Frontal cortex (tissue), 2 donors: Measurements from ENCODE around the gene SMCHD1.

GRCh38 chr18:111208-111367 is 47.3 kb upstream of the USP14 start:
- RAMPAGE, long total RNA, result no peak

DNA sequence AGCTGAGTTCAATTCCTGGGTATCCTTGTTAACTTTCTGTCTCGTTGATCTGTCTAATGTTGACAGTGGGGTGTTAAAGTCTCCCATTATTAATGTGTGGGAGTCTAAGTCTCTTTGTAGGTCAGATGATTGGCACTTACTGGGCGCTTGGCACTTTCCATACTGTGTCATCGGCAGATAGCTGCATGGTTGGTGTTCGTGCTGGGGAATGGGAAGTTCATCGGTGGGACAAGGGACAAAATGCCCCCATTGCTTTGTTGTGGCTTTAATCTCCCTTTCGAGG is 8.5 kb downstream of the TYMS start:
- RAMPAGE, long total RNA, result no peak

DNA sequence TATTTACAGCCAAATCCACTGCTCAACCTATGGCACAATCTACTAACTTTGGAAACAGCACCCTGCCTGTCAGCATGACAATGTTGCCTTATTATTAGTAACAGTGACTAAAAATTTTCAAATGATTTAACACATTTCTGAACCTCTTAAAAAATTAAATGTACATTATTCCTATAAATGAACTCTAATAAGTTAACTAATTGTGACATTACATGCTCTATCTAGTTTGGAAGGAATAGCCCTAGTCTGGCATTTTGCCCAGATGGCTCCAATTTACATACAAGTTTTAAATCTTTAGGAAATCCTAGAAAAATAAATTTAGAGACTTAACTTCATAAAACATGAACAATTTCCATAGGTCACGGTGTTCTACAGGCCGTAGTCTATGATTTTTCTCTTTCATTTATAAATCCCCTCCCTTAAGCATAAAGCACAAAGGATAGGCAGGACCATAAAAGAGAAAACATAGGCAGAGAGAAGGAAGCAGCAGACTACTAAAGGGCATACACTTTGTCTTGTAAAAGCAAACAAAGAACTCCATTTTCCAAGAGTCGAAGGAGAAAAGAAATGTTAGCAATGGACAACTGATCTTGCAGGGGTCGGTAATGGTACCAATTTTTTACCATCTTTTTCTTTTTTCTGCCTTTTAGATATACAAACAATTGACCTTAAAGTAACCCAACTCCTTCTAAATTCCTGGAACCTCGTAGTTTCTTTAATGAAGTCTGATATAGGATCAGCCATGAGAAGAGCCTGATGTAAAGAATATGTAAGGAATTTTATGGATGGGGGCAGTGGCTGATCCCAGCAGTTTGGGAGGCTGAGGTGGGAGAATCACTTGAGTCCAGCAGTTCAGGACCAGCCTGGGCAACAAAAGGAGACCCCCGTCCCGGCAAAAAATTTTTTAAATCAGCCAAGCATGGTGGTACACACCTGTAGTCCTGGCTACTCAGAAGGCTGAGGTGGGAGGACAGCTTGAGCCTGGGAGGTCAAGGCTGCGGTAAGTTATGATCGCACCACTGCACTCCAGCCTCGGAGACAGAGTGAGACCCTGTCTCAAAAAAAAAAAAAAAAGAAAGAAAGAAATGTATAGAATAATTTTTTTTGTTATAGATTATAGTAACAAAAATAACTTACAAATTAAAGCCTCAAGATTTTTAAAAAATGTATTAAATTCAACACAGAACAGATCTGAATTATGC is 33.3 kb downstream of the YES1 start:
- RAMPAGE, long total RNA, result no peak

DNA sequence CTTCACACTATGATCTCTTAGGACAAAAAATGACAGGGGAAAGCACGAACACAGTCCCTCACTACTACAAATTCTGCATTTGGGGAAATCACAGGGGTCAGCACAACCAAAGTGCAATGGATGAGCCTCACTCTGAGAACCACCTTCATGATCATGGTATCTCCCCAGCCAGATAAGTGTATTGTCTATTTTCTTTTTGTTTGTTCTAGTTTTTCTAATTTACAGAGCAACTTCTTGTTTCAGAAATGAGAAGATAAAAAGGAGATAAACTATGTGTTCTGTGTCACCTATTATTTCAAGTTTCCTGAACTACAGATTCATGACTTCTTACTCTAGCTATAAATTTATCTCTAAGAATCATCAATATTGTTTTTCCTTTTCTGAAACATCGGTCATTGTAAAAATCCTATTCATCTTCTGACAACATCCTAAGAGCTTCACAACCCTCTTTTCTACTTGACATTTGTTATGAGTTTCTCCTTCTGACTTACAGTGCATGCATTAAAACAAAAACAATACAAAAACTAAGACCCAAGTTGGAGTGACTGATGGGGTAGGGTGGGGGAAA is 14.0 kb downstream of the YES1 start:
- RAMPAGE, long total RNA, result no peak

DNA sequence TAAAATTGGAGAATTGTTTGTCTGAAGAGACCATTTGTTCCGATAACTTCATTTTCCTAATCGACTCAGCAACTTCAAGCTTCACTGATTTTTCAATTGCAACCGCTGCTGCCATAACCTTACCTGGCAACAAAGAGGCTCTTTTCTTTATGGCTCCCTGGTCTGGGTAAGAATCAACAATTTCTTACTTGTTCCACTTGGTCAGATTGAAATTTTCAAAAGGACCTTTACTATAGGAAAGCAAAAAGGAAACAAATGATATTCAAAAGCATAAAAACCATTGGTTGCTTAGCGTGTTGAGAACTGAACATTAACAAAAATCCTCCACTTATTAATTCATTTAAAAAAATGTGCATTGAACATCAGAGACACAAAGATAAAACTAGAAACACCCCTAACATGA is 24.2 kb downstream of the ADCYAP1 start:
- RAMPAGE, long total RNA, result no peak

- RAMPAGE, long total RNA, result no peak
These were observed at the start of gene SMCHD1 for GRCh38 chr18:2655473-2655992. Gene SMCHD1 (plus strand): TSS chr18:2655726.

GRCh38 chr18:2856466-2856915 is 9.7 kb downstream of the EMILIN2 start:
- RAMPAGE, long total RNA, result no peak

DNA sequence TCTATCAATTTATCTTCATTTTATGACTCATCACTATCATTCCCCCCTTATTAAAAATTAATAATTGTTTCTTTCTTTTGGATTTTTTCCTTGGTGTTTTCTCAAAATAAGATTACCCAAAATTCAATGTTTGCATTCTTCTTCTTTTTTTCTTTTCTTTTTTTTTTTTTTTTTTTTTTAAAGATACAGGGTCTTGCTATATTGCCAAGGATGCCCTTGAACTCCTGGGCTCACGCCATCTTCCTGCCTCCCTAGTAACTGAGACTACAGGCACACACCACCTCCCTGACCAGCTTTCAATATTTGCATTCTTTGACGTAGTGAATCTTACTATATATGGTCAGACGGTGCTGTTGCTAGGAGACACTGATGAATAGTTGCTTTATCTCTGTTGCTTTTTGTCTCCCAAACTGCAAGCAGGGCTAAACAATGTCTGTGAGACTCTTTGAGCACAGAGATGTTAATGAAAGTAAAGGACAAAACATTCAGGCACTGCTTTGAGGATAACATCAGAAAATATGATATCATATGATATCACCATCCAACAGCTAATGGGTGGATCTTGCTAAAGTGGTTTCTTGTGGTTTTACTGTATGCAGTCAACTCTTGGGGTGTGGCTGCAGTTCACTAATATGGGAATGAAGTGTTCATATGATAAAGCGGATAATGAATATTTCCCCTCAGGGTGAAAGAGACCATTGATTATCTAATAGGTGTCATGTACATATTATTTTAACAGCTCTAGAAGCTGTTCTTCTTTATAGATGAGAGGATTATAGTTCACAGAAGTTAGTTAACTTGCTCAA is 42.9 kb downstream of the EMILIN2 start:
- RAMPAGE, long total RNA, result no peak

- RAMPAGE, long total RNA, result no peak
These were observed 69.5 kb downstream of the EMILIN2 start for GRCh38 chr18:2916125-2916889.

DNA sequence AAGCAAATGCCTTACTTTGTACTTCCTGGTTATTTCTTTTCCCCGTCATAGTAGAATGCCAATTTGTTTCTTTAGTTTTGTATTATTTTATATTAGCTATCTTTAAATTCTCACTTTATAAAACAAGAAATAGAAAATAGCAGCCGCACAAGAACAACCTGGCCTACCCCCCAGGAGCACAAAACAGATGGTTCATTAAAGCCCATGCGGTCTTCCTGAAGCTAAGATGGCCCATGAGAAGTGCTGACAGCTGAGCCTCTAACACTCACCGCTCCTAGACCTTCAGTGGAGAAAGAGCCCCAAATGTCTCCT is 45.2 kb downstream of the LPIN2 start:
- RAMPAGE, long total RNA, result no peak

DNA sequence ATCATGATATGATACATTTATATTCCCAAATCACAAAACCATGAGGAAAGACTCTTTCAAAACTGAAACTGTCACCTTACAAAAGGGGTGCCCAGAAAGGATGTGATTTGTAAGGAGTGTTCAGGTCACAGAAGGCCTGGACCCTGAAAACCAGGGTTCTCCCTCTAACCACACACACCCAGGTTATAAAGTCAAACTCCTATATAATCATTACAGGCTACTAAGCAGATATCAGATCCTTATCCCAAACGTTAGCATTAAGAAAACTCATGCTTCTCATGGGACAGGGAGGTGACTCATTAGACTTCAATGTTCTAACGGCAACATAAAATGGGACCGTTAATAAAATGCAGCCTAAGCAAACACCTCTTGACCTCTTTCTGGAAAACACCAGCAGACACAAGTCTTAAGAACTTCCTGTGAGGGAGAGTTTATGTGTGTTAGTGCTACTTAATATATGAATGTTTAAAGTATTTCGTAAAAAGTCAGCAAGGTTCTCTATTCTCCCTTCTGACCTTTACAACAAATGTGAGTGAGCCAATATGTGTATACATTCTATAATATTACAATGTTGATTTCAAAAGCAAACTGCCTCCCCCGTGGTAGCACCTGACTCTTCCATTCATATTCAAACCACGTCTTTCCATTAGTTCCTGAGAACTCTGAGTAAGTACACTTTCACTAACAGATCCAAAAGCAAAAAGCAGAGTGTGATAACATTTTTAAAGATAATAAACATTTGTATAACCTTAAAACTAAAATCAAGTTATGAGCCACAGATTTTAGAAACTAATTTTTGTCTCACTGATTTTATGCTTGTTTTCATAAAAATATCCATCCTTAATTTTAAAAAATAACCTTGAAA is 31.6 kb downstream of the LPIN2 start:
- RAMPAGE, long total RNA, result no peak

- RAMPAGE, long total RNA, result no peak
These were observed 26.8 kb downstream of the LPIN2 start for GRCh38 chr18:2986042-2986642.

GRCh38 chr18:2997695-2998688 is 15.0 kb downstream of the LPIN2 start:
- RAMPAGE, long total RNA, result no peak

DNA sequence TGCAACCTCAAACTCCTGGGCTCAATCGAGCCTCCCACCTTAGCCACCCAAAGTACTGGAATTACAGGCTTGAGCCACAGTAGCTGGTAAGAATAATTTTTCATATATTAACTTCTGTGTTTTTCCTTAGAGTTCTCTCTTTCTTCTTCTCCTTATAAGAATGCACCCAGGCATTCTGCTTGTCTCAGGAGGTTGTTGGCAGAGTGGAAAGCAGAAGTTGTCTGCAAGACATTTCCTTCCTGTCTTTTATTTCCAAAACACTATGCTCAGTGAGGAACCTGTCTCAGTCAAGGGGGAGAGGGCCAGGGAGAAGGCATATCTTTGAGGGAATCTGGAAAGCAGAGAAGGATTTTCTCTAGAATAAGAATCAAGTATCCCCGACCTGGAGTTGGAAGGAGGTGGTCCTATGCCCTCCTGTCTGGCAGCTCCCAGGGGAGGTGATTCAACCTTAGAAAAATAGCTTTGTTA is 3.6 kb upstream of the LPIN2 start:
- RAMPAGE, long total RNA, result no peak

DNA sequence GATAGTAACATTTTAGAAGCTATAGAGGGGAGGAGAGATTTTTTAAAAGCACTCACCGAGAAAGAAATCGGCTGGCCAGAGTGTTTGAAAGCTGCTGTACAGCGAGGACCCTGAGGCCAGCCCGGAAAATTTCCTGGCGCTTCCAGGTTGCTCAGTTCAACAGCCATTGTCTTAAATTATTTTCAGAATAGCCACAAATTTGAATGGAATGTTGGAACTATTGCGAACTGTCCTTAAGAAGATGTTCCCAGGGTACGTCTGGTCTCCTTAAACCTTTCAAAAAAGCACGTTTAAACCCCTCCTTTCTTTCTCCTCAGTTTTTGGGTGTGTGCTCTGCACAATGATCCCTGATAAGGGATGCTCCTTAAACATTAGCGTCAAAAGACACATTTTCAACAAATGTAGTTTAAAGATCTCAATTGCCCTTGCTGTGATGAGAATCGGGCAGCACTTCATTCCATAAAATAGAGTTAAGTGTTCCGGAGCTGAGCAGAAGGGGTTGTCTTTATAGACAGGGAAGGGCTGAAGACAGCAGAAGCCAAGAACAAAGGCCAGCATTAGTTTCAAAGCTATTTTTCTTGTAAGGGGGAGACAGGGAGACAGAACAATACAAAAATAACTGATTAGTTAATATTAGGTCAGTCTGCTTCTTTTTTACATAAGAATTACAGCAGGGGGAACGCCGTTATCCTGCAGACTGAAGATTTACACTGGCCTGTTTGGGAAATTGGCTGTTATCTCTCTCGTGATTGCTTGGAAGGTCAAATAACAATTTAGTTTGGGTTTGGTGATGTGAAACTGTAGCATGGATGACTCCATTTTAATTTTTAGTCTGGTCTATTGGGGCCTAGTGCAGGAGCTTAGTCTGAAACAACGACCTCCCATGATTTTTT is 14.6 kb upstream of the LPIN2 start:
- RAMPAGE, long total RNA, result no peak

DNA sequence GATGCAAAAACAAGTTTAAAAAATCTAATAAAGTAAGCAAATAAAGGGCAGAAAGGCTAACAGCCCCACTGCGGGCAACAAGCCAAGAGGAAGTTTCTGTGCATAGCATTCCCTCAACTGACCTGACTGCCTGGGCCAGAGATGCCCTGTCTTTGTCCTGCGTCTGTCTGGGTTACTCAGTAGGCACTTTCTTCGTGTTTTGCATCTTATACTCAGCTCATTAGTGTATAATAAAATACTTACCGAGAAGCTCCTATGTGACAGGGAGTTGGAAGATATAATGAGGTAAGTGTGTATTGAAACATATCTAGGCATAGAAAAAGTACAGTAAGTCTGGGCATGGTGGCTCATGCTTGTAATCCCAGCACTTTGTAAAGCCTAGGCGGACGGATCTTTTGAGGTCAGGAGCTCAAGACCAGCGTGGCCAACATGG is 32.6 kb upstream of the LPIN2 start:
- RAMPAGE, long total RNA, result no peak

DNA sequence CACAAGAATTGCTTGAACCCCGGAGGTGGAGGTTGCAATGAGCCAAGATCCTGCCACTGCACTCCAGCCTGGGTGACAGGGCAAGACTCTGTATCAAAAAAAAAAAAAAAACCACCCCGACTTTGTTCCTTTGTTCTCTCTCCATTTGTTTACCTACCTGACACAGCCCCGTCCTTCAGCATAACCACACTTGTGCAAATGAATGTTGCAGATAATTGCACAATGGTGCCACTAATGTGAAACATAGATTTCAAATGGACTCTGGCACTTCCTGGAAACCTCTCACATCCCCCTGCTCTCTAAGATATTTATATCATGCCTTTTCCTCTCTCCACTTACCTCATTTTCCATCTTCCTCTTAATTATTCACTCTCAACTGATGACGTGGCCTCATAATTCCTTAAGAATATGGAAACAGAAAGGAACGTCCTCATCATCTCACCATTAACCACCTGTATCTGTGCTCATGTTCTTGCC is 39.1 kb upstream of the LPIN2 start:
- RAMPAGE, long total RNA, result no peak

DNA sequence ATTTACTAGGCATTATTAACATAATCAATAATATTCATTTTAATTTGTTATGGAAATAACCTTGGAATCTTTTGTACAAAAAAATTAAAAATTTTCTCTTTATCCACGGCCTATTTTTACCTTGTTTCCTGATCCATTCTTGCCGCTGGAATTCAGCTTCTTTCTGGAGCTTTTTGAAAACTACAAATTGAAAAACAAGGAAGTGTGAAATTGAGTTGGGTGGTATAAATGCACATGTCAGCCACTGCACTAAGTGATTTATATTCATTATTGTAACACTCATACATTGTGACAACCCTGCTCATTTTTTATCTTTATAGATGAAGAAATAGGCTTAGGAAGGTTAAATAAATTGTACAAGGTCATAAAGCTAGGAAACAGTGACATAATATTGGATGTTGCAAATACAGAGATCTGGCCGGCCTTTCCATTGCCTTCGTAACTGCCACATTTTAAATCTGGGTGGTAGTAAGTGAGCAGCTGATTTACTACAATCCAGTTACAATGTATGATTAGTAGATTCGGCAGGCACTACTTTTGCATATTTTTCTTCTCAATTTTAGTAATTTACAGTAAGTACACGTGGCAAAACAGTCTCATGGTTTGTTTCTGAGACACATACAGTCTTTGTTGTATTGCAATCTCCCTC is 76.6 kb upstream of the LPIN2 start:
- RAMPAGE, long total RNA, result no peak

- RAMPAGE, long total RNA, result no peak
These were observed 41.7 kb downstream of the MYOM1 start for GRCh38 chr18:3177790-3178839.

GRCh38 chr18:3194723-3195544 is 24.8 kb downstream of the MYOM1 start:
- RAMPAGE, long total RNA, result no peak